Lung (tissue), 4 donors: Measurements from ENCODE around the gene EMILIN2.

DNA sequence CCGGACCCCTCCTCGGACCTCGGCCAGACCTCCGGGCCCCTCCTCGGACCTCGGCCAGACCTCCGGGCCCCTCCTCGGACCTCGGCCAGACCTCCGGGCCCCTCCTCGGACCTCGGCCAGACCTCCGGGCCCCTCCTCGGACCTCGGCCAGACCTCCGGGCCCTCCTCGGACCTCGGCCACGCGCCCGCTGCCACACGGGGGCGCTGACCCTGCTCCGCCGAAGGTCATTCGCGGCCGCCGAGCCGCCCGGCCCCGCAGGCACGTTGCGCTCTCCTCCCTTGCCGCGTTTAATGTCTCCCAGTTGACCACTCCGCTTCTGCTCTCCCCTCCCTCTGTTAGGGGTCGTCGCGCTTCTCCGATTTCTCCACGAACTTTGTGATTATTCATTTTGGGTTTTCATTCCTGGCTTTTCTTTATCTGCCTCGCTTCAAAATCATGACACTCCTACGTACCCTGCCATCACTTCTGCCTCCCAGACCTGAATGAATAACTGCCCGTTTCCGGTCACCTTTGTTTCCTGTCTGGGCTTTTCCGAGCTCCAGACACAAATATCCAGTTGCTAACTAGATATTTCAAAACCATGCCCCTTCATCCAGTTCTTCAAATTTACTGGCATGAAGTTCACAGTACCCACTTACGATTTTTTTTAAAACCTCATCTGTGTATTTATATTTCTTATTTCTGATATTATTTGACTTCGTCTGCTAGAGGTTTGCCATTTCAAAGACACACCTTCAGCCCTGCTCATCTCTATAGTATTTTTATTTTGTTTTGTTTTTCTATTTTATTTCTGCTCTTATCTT lies 14.8 kb upstream of the COLEC12 start:
- PRO-cap = no peak
- RAMPAGE, long total RNA = no peak
- RRBS = 94% methylated on average over 6 of the region's 49 CpGs

- PRO-cap = no peak
- RAMPAGE, long total RNA = no peak
- RRBS = no CpG with 5 or more reads among the region's 6 CpGs
Observed at GRCh38 chr18:666327-667452, 9.2 kb downstream of the TYMS start.

DNA sequence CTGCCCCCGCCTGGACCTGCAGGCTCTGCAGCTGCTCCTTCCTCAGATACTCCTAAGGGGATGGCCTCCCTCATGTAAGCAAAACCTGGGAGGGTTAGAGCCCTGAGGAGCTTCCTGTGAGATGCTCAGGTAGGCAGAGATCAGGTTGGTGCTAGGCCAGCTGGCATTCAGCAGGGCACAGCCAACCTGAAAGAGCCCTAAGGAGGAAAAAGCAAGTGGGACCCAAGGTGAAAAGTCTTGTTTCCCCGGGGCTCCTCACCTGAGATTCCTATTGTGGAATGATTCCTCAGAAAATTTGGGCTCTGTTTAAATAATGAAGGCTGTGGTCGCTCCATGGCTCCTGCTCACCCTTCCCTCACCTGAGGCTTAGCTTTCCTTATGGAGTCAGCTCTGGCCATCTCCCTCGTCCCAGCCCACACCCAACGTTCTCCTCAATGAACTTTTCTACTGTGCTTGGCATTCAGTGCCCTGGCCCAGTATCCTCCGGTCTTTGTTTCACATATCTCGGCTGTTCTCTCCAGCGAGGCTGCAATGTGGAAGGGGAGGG lies 23.9 kb downstream of the TYMS start:
- PRO-cap = no peak
- RAMPAGE, long total RNA = no peak
- RRBS = no CpG with 5 or more reads among the region's 8 CpGs

- PRO-cap = no peak
- RAMPAGE, long total RNA = no peak
- RRBS = no CpG with 5 or more reads among the region's 2 CpGs
Observed at GRCh38 chr18:797956-798523, 14.0 kb downstream of the YES1 start.

- PRO-cap = no peak
- RAMPAGE, long total RNA = no peak
- RRBS = no CpG with 5 or more reads among the region's 10 CpGs
Observed at GRCh38 chr18:810139-811179, 1.6 kb downstream of the YES1 start.

GRCh38 chr18:812117-812182 lies 92 bp downstream of the YES1 start:
- PRO-cap = no peak
- RAMPAGE, long total RNA = no peak
- RRBS = 0% methylated on average over 5 of the region's 9 CpGs

DNA sequence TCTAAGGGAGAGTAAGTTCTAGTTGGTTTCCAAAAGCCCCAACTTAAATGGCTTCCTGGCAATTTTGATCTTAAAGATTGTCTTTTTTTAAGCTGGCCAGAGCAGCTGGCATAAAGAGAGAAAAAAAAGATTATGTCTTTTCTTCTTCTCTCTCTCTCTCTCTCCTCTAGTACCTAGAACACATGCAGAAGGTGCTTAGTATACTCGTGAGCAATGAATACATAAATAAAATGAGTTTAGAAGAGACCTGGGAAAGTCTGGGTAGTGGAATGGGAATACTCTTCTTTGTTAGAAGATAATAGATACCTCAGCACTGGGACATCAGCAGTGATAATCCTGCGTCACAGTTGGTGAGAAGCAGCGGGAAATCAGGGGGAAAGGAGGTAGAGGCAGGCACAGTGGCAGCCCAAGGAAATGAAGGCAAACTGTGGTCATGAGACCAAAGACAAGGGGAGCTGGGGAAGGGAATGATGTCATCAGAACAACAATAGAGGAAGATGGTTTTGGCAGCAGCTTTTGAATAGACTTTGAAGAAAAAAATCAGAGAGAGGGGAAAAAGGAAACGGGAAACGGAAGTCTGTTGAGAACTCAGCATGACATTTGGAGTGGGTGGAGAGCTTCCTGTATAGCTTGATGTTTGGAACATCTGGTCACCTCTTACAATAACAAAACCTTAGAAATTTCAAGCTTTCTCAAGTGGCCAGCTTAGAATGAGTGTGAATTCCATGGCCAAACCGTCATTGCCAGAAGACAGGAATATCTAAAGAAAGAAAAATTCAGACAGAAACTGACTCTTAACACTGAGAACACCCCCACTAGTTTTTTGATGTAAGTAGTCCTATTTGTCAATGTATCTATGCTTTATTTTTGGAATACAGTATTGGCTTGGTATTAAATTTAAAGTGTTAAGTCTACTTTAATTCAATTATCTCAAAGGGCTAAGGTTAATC lies 18.3 kb upstream of the YES1 start:
- PRO-cap = no peak
- RAMPAGE, long total RNA = no peak
- RRBS = no CpG with 5 or more reads among the region's 6 CpGs

GRCh38 chr18:832037-832545 lies 20.0 kb upstream of the YES1 start:
- PRO-cap = no peak
- RAMPAGE, long total RNA = no peak
- RRBS = no CpG with 5 or more reads among the region's 15 CpGs

GRCh38 chr18:1392106-1392474 lies 487.4 kb downstream of the ADCYAP1 start:
- PRO-cap = no peak
- RAMPAGE, long total RNA = no peak
- RRBS = no CpG with 5 or more reads among the region's 2 CpGs

GRCh38 chr18:2688003-2689119 lies 32.8 kb downstream of the SMCHD1 start:
- PRO-cap = no peak
- RAMPAGE, long total RNA = no peak
- RRBS = no CpG with 5 or more reads among the region's 5 CpGs

DNA sequence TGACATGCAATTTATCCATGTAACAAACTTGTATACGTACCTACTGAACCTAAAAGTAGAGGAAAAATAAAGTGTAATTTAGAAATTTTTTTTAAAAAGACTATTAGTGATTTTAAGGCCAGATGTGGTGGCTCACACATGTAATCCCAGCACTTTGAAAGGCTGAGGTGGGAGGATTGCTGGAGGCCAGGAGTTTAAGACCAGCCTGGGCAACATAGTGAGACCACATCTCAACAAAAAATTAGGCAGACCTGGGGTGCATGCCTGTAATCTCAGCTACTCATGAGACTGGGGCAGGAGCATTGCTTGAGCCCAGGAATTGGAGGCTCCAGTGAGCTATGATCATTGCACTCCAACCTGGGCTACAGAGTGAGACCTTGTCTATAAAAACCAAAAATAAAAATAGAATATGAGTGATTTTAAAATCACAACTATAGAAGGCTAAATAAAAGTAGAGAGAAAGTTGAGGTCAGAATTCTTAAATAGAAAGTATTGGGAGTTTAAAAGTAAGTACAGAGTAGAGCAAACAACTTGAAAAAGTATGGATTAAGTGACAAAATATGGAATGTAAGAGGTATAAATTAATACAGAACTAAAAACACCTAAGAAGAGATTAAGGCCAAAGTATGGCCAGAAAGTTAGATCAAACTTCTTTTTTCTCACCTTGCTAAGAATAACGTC lies 81.9 kb downstream of the SMCHD1 start:
- PRO-cap = no peak
- RAMPAGE, long total RNA = no peak
- RRBS = no CpG with 5 or more reads among the region's 2 CpGs

DNA sequence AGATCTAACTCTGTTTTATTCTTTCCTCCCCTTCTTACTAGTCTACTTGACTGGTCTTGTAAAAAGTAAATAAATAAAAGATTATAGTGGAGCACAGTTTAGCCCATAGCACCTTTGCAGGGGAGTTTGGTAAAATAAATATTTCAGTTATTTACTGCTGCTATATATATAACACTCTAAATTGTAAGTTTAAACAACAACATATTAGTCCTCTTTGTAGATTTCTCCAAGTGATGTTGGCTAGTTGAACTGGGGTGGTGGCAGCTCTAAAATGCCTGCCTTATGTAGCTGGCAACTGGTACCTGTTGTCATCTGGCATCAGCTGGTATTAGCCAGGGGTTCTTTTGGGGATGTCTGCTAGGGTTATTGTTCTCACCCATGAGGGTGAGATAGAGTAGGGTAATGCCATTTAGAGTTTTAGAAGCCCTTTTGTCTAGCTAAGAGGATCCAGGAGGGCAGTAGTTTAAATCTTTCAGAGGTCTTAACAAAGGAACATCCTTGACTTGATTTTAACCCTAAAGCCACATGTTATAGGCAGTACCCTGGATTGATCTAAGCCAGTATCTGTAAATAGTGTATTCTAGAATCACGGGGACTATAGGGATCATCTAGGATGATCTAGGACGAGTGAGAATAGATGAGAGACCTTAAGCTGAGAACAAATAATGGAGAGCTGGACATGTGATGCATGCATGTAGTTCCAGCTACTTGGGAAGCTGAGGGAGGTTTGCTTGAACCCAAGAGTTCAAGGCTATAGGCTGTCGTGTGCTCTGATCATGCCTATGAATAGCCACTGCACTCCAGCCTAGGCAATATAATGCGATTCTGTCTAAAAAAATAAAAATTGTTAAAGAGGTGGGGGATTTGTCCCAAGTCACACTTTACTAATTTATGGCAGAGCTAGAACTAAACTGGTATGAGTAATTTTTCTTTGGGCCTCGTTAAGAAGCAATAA lies 67.5 kb upstream of the EMILIN2 start:
- PRO-cap = no peak
- RAMPAGE, long total RNA = no peak
- RRBS = no CpG with 5 or more reads among the region's 5 CpGs

GRCh38 chr18:2846830-2847534 lies at the start of gene EMILIN2:
Gene EMILIN2 (plus strand): TSS chr18:2847006.
- PRO-cap = no peak
- RAMPAGE, long total RNA = no peak
- RRBS = 2% methylated on average over 35 of the region's 82 CpGs

- PRO-cap = no peak
- RAMPAGE, long total RNA = no peak
- RRBS = 11% methylated on average over 2 of the region's 17 CpGs
Observed at GRCh38 chr18:2917268-2918242, 70.7 kb downstream of the EMILIN2 start.

GRCh38 chr18:2955942-2956677 lies 56.8 kb downstream of the LPIN2 start:
- PRO-cap = no peak
- RAMPAGE, long total RNA = no peak
- RRBS = no CpG with 5 or more reads among the region's 8 CpGs

- PRO-cap = no peak
- RAMPAGE, long total RNA = no peak
Observed at GRCh38 chr18:2958798-2959345, 54.1 kb downstream of the LPIN2 start.

GRCh38 chr18:2980298-2981003 lies 32.5 kb downstream of the LPIN2 start:
- PRO-cap = no peak
- RAMPAGE, long total RNA = no peak
- RRBS = no CpG with 5 or more reads among the region's 6 CpGs

DNA sequence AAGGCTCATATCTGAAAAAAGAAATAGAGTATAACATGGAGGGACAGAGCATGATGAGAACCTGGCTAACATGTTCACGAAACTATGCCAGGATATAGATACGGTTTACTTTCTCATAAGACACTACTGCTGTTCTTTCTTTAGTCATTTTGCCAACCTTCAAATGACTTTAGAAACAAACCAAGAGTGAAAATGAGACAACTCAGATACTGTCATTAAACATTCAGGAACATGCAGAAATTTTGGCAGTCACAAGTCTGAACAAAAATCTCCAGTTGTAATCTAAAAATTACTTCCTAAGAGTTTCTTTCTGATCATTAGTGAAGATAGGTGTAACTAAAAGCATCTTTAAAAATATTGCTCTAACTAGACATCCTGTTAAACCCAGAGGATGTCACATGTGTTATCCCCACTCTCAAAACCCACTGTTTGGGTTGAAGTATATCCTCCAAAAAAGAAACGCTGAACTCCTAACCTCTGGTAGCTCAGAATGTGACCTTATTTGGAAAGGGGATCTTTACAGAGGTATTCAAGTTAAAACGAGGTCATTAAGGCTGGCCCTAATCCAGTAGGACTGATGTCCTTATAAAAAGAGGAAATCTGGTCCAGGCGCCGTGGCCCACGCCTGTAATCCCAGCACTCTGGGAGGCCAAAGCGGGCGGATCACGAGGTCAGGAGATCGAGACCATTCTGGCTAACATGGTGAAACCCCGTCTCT lies 14.1 kb downstream of the LPIN2 start:
- PRO-cap = no peak
- RAMPAGE, long total RNA = no peak
- RRBS = no CpG with 5 or more reads among the region's 12 CpGs

DNA sequence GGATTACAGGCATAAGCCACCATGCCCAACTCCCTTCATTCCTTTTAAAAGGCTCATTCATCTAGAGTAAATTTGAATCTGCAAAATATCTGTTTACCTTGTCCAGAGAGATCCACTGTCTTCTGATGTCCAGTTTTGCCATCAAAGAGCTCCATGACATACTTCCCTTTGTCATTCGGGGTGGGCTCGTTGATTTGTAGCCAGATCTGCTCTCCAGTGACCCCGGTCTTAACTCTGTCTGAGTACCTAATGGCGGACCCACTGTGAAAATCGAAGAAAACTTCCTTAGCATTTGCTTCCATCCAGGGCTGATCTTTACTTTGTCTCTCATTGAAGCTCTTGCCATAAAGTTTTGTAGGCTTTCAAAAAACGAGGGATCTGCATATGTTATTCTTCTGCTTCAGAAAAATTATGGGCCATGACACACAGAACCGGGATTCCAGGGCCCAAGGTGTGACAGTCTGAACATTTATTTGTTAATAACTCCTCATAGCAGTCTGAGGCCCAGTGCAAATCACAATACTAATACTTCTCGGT lies 66.2 kb upstream of the LPIN2 start:
- PRO-cap = no peak
- RAMPAGE, long total RNA = no peak
- RRBS = no CpG with 5 or more reads among the region's 8 CpGs

GRCh38 chr18:3170386-3170749 lies 49.4 kb downstream of the MYOM1 start:
- PRO-cap = no peak
- RAMPAGE, long total RNA = no peak
- RRBS = no CpG with 5 or more reads among the region's 2 CpGs